REH cell (cell line): ENCODE measurements around the gene NAV1.

GRCh38 chr1:201448128-201448549 lies 20.8 kb downstream of the PHLDA3 start:
- PRO-cap = no peak

DNA sequence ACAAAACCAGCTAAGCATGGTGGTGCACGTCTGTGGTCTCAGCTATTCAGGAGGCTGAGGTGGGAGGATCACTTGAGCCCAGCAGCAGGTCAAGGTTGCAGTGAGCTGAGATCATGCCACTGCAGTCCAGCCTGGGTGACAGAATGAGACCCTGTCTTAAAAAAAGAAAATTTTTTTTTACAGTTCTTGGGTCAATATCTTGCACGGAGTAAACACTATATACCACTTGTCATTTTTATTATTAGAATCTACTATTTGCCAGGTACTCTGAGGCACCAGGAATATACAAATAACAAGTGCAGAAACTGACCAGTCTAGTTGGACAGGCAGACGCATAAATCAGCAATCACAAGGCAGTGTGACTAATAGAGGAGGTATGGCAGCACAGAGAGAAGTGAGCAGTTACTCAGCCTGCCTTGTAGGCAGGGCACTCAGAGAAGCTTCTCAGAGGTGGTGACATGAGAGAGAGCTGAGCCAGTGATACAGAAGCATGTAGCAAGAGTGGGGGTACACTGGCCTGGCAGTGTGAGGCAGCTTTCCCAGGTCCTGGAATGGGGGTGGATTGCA lies 8.0 kb downstream of the PHLDA3 start:
- PRO-cap = no peak

DNA sequence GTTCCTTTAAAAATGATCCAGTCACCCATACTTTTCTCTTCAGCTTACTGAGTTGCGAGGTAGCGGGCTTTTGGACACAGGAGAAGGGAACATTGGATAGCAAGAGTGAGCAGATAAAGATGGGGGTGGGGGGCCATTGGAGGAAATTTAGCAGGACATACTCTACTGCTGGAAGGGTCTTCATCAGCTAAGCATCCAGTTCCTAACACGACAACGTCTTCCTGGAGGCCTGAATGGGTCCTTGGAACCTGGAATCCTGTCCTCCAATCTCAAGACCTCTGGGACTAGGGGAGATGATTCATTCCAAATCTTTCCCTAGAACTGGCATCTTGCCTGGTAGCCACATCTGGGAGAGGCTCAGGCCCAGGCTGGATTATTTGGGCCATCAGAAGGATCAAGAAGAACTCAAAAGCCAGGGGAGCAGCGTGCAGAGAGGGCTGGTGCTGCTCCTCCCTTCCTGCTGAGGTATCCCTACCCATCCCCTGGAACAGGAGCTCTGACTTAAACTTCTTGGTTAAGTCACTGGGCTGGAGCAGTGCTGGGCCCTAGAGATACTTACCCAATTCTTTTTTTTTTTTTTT lies 2.7 kb upstream of the PHLDA3 start:
- PRO-cap = no peak

DNA sequence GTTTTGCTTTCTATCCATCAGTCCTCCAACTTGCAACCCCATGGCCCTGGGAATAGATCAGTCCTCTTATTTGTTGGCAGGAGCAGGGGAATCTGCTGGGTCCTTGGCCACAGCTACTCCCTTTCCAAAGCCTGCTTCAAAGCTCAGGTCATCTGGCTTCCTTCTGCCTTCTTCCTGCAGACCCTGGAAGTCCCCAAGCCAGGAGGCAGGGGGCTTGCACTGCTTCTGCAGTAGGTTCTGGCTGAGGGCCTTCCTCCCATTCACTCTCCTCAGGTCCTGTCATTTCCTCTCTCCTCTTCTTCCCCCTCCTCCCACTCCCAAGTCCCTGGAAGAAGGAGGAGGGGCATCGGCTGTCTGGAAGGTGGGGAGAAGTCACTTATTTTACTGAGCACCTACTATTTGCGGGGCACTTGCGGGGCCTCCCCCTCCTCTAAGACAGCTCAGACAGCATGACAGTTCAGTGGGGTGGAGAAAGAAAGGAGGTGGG lies 785 bp upstream of the NAV1 start:
- PRO-cap = no peak

GRCh38 chr1:201538849-201539564 lies at the start of gene NAV1:
NAV1 (plus strand) TSS chr1:201539127.
- PRO-cap = no peak

GRCh38 chr1:201541249-201541524 lies 2.3 kb downstream of the NAV1 start:
- PRO-cap = no peak

DNA sequence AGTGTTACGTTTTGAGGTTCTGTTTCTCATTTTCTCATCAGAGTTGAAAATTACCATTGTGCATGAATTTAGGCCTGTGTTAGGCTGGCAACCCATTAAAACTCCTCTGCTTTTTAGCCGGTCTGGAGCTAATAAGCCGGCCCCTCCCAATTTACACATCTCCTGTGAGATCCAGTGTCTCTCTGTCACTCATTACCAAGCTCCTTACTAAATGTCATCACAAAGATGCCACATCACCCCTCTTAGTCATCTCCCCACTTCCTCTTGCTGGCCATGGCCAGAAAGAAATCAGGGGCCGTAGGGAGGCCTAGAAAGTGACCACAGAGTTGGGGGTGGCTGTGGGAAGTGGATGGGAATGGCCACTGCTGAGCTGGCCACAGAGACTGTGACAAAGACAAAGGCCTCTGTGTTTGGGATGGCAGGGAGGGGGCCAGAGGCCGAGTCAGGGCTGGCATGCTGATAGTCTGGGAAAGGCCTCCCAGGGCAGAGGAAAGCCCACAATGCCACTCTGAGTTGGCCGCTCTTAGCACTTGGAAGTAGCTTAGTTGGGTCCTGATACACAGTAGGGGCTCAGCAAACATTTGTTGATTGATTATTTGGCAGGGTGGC lies 12.9 kb downstream of the NAV1 start:
- PRO-cap = no peak

DNA sequence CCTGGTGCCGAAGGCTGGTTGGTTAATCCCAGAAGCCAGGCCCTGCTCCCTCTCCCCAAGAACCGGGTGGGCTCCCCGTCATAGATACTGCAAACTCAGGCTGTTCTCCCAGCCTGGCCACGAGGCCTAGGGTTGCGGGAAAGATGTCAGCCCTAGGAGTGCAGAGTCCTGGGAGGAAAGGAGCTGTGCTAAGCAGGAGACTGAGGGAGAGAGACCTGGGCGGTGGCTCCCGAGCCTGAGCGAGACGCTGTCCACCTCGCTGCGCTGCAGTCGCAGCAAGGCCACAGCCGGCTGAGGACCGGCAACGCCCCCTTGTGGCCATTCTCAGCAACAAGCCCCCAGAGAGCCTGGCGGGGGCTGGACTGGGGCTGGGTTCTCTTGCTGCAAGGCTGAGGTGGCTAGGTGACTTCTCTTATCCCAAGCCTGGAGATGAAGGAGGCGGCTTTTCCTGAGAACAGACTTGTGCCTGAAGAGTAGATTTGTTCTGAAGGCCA lies 124.8 kb upstream of the IPO9 start:
- PRO-cap = no peak

DNA sequence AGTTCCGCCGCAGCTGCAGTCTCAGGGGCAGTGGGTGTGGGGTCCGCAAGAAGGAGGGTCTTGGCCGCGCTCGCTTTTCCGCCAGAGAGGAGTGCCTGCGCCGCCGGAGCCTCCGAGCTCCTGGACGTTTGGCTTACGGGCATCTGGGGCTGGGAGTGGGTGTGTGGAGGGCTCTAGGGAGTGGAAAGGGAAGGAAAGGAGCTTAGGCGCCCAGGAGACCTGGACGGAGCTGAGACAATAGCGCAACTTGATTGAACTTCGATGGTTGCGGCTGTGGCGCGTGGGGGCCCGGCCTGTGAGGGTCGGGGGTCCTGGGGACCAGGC lies 88.8 kb upstream of the IPO9 start:
- PRO-cap = unidirectional peak, plus-strand start at position 30 of the sequence

DNA sequence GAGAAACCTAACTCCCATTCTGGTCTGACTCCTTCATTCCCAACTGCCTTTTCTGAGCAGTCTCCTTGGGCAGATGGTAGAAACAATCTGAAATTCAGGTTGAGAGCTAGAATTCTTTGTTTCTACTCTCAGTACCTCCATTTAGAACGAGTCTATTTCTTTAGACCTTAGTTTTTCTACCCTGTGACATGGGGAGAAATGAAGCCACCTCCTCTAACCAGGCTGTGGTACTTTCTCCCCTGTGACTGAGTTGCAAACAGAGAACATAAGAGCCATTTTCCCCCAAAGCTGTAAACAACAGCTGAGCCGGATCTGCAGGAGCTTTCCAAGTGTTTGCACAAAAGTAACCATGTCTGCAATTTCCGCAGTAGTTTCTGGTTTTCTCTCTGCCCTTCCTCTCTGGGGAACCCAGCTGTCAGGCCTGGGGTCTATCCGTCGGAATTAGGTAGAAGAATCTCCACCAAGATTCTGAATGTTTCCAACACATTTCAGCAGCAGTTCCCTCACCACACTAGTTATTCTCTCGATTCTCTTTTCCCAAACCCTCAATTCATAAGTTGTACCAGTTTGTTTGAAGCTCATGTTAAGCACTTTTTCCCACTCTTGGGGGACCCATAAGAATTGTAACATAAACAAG lies 37.6 kb upstream of the IPO9 start:
- PRO-cap = bidirectional peak, plus-strand start at position 293 of the sequence, minus-strand start at position 240 of the sequence; bidirectional peak, plus-strand start at position 411 of the sequence, minus-strand start at position 355 of the sequence

DNA sequence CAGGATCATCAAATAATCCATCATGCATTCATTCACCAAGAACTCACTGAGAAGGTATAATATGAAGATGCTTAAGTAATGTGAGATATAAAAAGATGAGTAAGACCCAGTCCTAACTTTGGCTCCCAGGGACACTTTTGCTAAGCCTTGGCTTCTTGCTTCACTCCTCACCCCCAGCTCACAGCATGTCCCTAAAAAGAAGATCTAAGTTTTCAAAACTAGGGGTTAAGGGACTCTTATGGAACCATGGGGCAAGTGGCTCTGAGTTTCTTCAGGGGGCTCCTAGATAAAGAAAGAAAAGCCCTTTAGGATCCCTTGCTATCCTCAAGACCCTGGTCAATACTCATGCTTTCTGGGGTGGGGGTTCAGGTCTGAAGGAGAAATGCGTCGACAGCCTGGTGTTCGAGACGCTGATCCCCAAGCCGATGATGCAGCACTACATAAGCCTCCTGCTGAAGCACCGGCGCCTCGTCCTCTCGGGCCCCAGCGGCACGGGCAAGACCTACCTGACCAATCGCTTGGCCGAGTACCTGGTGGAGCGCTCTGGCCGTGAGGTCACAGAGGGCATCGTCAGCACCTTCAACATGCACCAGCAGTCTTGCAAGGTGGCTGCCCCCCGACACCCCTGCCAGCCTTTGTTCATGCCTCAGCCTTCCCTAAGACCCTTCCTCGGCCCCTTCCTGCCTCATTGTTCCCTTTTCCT lies 18.7 kb upstream of the IPO9 start:
- PRO-cap = no peak

DNA sequence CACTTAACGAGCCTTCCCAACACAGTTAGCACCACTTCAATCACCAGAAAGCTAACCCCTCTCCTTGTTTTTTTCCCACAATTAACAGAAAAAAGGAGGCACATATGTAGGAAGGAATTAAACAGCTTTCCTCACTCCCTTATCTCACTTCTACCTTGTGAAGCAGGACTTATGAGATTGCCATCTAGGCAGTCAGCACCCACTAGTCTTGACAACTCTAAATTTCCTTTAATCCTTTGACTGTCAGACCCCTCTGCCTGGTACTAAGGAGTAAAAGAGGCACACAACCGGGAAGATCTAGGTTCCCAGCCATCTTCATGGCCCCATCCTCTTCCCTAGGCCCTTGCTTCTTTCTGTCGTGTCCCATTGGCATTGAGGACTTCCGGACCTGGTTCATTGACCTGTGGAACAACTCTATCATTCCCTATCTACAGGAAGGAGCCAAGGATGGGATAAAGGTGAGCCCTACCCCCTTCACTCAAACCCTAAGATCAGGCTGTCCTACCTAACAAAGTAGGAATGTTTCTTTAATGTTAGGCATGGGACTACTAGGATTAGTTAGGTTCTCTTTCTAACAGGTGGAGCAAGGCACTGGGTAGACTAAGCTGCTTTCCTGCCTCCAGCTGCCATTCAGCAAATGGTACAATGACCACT lies 16.0 kb upstream of the IPO9 start:
- PRO-cap = no peak

DNA sequence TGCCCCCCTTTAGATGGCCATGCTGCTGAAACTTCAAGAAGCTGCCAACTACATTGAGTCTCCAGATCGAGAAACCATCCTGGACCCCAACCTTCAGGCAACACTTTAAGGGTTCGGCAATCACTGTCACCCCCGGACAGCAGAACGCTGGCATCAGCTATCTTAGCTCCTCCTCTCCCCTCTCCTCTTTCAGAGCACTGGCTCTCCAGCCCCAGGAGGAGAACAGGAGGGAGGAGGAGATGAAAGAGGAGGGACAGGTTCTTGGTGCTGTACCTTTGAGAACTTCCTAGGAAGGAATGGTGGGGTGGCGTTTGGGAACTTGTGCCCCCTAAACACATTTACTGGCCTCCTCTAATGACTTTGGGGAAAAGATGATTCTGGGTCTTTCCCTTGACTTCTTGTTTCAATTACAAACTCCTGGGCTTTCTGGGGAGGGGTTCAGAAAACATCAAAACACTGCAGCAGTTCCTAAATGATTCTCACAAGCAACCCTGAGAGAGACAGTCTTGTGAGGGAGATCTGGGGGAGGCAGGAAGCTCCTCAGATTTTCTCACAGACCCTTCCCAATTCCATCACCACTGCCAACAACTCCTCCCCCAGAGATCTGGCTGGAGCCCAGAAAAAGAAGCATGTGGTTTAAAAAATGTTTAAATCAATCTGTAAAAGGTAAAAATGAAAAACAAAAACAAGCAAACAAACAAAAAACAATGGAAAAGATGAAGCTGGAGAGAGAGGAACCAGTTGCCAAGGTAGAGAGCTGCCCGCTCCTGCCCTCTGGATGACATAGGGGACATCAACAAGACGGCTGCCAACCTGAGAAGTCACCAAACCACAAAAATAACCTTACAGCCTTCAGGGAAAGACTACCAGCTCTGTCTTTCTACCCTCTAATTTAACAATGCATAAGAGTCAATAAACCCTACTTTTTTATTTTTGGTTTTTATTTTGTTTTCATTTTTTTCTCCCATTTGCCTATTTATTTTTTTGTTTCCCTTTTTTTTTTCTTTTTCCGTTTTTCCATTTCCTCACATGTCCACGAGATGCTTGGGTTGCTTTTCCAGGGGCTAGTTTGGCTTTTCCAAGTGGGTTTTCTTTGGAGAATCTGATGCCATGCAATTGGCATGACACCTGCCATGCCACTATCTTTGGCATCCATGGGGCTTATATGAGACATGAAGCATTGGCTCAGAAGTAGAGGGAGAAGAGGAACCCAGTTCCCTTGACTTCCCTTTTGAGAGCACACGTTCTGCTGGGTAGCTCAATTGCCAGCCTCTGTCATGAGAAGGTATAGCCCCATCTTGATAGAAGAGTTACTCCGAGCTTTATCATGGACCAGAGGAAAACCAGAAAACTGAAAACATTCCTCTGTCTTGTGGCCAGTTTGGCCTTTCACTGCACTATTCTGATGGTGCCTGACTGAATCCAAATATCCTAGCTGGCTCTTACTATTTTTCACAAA lies 8.6 kb upstream of the IPO9 start:
- PRO-cap = no peak

DNA sequence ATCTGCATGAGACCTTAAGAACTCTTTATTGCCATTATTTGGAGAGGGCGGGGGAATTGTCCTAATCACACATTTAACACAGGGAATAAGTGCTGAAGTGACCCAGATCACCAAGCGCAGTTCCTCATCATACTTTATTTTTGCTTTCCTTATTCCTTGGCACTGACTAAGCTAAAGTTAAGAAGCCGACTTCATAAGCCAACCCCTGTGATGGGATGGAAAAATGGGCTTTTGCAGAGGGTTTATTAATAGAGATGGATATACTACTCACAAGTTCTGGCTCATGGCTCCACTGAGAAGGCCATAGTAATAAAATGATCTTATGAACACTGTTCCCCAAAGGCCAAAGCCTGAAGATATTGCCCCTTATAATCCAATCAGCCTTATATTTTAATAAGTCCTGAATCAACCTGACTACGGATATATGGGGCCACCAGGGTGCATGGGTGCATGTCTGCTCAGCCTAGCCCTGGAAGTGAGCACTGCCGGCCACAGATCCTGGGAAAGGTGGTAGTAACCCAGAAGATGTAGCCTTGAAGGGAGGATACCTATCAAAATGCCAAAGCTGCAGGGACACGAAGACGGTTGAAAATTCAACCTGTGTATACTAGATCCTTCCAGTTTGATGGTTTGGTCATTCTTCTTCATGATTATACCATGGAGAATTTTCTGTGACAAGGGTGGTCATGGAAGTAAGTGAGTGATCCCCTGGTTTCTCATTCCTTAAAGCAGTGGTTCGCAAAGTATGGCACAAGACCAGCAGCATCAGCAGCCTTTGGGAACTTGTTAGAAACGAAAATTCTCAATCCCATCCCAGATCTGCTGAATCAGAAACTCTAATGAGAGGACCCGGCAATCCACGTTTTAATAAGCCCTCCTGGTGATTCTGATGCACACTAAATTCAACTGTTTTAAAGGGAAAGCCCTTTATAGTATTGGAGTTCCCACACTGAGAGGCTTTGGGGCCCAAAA lies 4.6 kb upstream of the IPO9 start:
- PRO-cap = no peak

- PRO-cap = no peak
Measured at GRCh38 chr1:201902831-201903655, 14.3 kb downstream of the SHISA4 start.

DNA sequence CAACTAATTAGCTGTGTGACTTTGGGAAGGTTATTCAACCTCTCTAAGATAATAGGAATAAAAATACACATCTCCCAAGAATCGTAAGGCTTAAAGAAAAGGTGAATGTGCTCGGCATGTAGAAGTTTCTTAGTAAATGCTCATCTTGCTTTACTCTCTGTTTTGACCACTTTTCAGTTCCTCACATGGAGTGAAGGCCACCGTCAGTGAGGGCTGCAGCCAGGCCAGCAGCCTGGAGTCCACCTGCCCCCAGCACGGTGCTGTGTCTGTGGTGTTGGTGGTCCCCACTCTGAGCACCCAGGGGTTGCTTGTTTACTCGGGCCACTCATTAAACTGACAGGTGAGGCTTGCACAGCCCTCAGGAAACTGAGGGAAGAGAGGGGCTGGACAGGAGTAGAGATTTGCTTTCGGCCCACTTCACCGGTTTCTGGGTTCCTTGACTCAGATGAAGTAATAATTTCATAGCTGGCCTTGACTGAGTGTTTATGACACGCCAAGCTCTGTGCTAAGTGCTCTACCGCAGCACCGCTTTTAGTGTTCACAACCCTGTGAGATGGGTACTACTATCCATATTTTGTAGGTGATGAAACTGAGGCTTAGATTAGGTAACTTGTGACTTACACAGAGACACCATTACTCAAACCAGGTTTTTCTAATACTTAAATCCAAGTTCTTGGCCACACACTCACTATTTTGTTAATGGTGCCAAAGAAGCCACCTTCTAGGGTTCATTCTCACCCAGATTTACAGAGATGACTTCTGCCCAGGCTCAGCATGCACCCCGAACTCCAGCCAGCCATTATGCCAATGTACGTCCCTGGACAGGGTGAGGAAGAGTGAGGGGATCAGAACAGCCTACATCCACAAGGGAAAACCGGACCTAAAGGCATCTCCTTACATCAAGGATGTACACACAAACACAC lies 2.8 kb downstream of the LMOD1 start:
- PRO-cap = no peak

DNA sequence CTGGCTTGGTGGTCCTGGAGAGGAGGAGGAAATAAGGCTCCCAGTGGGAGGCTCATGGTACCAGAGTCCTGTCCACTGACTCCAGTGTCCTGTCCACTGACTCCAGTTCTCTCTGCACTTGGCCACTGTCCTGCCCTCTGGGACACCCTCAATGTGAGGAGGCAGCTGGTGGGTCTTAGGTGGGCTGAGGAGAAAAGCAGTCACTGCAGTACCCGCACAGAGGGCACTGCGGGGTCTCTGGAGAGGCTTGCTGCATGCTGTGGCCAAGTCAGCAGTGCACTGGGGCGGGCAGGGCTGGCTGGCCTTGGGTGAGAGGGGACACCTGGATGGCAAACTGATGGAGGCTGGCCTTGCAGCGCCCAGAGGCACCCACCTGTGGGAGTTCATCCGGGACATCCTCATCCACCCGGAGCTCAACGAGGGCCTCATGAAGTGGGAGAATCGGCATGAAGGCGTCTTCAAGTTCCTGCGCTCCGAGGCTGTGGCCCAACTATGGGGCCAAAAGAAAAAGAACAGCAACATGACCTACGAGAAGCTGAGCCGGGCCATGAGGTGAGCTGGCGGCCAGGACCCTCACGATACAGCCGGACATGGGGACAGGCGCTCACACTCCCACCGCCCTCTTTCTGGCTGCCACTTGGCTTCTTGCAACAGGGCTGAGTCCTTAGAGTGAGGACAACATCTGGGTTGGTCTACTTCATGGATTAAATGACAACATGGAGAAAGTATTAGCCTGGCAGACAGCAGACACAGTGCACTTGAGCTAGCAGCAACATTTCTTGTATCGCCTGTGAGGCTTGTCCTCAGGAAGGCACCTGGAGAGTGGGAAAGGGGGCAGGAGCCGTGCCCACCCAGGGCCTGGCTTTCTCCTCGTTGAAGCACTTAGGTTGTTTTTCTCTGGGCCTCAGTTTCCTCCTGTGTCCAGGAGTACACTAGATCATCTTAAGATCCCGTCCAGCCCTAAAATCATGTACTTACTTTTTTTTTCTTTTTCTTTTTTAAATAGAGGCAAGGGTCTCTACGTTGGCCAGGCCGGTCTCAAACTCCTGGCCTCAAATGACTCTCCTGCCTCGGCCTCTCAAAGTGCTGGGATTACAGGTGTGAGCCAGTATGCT lies 3.4 kb downstream of the ELF3 start:
- PRO-cap = no peak

DNA sequence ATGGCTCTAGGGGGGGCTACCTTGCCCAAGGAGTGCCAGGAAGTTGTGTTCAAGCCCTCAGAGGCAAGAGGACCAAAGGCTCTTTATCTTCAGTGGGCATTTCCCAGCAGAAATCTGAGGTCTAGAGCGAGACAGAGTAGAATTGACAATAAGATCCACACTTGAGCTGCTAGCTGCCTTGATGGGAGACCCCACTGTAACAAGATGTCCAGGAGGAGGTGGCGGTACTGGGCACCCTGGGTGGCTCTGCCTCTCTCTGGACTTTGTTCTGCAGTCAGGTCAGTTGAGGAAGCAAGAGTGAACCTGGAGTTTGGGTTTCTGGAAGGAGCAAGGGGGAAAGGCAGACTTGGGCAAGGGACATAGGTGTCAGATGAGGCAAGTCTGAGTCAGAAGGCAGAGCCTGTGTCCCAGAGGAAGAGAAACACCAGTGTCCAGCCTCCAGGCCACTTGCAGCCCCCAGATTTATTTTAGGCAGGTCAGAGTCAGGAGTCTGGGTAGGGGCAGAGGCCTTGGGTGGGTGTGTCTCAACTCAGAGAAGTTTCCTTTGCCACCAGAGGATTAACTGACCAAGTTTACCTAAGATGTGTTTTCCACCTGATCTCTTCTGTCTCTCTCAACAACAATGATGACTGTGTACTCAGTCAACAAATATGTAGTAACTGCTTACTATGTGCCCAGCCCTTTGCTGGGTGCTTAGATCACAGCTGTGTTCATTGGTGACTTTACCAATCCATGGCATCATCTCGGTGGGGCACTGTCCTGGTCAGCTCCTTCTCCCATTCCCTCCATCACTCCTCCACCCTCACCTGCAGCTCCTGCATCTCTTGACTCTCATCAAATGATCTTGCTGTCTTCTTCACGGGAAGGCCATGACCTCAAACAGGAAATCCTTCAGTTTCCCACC lies 36.5 kb downstream of the ELF3 start:
- PRO-cap = no peak

DNA sequence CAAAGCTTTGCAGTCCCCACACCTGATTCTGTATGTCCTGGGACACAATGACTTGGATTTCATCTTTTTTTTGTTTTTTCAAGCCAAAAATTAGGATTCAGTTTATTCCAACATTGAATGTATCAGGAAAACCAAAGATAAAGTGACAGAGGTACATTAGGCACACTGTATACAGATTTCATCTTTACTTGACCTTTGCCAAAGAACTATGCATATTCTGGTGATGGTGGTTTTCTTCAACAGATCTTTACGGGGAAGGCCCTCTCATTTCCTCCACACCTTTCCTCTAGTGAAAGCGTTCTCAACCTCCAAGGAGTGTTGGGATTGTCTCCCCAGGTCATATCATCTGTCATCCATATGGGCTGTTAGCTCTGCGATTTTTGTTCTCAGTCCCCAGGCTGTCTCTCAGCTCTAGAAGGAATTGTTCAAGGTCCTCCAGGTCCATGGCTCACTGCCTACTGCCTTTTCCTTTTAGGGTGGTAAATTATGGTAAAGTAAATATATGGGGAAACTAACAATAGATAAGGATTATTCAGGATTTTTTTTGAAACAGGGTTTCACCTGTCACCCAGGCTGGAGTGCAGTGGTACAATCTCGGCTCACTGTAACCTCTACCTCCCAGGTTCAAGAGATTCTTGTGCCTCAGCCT lies 37.5 kb downstream of the ELF3 start:
- PRO-cap = no peak

DNA sequence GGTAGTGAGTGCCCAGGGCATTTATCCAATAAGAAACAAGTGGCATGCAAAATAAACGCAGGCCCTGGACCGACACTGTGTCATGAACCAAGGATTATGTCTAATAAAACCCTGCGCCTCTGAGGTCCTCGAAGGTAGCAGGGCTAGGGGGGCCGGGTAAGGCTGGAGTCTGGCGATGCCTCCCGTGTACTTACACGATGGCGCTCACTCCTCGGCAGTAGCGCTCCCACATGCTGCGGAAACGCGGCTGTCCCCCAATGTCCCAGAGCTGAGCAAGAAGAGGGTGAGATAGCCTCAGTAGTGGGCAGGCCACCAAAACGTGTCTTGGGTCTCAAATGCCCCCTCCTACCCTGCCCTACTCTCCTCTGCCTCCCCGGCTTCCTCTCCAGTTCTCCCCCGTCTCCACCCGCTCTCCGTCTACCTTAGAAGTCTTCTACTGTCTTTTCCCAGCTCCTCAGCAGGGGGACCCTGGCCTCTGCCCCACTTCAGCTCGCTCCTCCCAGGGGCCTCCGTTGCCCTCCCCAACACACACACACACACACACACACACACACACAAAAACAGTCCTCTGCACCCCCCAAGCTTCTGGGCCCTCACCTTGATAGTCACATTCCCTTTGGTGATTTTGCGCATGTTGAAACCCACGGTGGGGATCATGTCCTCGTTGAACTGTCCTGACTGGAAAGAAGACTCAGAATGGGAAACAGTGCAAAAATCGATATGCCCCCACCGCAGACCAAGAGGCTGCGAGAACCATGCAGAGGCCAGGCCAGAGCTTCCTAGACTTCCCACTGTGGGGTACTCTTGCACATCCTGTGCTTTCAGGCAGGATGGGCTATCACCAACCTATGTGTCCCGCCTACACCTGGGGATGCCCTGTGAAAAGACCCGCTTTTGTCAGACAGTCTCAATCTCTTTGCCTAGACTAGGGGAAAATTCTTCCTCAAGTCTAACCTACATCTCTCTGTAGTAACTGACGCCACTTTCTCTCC lies 6.5 kb downstream of the ARL8A start:
- PRO-cap = no peak